ENCODE data around the gene SRPK1.

GRCh38 chr6:35484483-35485369 lies 12.2 kb downstream of the TEAD3 start:
- RRBS = no CpG with 5 or more reads among the region's 16 CpGs

DNA sequence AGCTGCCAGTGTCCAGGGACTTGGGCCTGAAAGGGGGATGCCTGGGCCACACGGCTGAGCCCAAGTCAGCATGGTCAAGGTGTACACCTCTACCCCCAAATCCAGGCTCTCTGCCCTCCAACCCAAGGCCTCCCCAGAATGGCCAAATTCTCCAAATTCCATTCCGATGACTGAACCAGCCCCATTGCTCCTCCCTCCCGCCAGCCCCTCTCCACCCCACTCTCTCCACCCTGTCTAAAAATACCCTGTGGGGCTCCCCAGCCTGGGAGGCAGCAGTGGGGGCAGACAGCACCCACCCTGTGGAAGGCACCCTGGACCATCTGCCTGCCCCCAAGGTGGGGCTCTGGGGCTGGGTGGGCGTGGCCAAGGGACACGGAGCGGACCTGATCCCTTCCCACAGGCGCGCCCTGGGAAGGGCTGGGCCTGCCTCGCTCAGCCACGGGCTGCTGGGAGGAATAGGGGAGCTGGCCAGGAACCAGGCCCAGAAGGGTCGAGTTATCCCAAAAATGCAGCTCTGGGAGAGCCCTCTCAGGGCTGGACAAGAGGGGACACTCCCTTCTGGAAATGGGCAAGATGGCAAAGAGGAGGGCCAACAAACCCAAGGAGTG lies 11.4 kb downstream of the TEAD3 start:
- RRBS = no CpG with 5 or more reads among the region's 11 CpGs

GRCh38 chr6:35491315-35491981 lies 5.4 kb downstream of the TEAD3 start:
- RRBS = no CpG with 5 or more reads among the region's 4 CpGs

- RRBS = 4% methylated on average over 53 of the region's 78 CpGs
These were observed 333 bp upstream of the TEAD3 start for GRCh38 chr6:35497120-35497703.

DNA sequence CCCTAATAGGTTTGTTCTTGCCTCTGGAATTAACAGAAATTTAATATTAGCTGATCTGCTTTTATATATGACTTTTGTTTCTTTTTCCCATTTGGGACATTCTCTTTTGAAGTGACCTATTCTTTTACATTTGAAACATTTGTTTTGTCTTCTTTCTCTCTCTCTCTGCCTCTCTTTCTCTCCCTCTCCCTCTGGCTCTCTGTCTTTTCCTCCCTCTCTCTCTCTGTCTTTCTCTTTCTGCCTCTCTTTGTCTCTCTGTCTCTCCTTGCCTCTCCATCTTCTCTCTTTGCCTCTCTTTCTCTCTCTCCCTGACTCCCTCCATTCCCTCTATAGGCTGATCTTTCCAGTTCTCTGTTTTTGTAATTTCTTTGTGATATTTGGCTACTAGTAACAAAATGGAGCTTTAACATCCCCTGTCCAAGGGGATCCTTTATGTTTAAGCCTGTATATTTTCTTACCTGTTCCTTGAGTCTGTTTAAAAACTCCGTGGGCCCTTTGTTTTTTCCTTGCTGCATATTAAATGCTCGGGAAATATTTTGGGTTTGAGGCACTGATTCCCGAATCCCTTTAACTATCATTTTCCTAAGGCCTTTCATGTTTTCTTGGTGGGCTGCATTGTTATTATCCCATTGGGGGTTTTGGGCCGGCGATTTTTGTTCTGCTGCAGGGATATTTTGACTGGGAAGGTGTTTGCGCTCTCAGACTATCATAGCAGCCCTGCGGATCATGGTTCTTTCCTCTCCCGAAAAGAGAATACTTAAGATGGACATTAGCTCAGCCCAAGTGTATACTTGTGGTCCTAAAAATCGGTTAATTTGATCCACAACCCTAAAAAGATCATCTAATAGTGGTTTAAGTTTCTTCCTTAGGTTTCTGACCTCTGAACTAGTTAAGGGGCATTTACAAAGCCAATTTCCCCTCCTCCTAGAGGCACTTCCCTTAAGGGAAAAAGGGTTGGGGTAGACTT lies 52.3 kb upstream of the TULP1 start:
- RRBS = no CpG with 5 or more reads among the region's 9 CpGs

- RRBS = no CpG with 5 or more reads among the region's 6 CpGs
These were observed 62.8 kb upstream of the TULP1 start for GRCh38 chr6:35575359-35576028.

DNA sequence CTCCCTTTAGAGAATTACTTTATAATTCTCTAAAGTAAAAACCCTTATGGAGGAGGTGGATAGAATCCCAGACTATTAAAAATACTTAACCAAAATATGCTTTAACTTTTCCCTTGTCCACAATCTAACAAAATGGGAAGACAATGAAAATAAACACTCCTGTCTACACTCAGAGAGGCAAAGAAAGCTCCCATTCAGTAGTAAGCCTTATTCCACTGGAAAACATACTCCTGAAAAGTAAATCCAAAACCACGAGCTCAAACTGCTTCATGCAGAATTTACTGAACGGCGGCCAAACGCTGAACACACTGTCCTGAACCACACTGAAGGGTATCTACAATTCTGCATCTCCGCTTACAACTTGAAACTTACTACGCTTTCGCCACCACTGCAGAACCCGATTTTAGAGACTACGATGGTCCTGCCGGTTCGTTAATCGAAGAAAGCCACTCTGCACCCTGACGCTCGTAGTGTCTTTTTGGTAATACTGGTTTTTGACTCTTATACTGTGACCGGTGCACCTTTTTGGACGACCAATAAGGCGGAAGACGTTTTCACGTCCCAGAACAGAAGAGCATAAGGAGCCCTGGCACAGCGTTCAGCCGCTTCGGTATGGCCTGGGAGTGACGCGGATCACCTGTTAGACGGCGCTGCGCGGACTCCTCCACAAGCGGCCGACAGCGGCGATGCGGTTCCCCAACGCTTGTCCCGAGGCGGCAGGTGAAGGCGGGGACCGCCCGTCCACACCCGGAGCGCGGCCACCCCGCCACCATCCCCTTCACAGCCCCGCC lies 1.1 kb downstream of the FKBP5 start:
- RRBS = 3% methylated on average over 7 of the region's 44 CpGs

DNA sequence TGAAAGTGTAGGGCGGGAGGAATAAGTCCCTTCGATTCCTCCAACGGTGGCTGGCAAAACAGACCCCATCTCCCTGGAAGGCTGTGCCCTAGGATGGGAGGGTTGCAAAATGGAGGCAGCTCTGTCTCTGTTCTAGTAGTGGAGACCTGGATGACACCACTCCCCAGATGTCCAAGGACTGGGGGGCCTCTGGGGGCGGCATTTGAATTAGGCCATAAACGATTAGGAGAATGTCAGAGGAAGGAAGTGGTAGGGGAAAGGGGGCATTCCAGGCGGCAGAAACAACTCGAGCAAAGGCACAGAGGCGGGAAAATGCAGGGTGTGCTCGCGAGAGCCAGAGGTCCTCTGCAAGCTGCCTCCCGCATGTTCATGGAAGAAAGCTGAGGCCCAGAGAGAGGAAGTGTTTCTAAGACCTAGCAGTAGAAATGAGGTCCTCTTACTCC lies 18.9 kb upstream of the ARMC12 start:
- RRBS = no CpG with 5 or more reads among the region's 11 CpGs

DNA sequence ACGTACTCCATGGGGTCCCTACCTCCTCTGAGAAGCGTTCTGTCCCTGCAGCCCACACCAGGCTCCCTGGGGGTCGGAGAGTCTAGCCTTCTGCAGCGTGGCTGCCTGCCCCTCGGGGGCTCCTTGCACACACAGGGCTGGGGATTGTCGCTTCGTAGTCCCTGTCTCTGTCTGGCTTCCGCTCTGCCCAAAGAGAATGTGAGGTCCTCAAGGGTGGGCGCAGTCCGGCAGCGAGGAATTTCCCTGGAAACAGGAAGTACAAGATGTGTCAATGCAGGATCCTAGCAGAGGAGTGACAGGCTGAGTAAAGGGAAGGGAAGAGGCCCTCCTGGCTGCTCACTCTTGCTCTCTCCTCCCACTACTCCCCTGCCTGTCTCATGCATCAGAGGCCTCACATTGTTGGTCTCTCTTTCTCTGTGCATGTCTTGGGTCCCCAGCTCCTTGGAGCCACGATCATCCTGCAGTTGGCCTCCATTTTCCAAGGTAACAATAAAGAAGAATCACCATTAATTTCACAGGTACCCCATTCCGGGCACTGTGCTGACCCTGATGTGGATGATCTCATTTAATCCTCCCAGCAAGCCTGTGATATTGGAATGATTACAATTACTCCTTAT lies 16.4 kb upstream of the ARMC12 start:
- RRBS = no CpG with 5 or more reads among the region's 13 CpGs

DNA sequence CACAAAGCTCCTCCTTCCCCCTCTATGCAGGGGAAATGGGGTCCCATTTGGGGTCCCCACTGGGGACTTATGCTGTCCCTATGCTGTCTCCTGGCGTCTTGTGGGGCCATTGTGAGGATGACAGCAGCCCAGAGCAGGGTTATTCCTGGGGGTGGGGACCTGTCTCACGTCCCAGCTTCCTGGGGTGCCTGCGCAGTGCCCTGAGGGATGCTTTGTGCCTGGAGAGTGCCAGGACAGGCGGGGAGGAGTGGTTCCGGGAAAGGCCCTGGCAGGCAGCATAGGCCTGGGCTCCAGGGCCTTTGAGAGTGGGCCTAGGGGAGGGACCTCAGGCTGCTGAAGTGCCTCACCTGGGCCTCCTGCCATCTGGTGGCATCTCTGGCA lies 8.0 kb upstream of the ARMC12 start:
- RRBS = no CpG with 5 or more reads among the region's 5 CpGs

GRCh38 chr6:35739607-35740316 lies 2.9 kb downstream of the ARMC12 start:
- RRBS = no CpG with 5 or more reads among the region's 3 CpGs

DNA sequence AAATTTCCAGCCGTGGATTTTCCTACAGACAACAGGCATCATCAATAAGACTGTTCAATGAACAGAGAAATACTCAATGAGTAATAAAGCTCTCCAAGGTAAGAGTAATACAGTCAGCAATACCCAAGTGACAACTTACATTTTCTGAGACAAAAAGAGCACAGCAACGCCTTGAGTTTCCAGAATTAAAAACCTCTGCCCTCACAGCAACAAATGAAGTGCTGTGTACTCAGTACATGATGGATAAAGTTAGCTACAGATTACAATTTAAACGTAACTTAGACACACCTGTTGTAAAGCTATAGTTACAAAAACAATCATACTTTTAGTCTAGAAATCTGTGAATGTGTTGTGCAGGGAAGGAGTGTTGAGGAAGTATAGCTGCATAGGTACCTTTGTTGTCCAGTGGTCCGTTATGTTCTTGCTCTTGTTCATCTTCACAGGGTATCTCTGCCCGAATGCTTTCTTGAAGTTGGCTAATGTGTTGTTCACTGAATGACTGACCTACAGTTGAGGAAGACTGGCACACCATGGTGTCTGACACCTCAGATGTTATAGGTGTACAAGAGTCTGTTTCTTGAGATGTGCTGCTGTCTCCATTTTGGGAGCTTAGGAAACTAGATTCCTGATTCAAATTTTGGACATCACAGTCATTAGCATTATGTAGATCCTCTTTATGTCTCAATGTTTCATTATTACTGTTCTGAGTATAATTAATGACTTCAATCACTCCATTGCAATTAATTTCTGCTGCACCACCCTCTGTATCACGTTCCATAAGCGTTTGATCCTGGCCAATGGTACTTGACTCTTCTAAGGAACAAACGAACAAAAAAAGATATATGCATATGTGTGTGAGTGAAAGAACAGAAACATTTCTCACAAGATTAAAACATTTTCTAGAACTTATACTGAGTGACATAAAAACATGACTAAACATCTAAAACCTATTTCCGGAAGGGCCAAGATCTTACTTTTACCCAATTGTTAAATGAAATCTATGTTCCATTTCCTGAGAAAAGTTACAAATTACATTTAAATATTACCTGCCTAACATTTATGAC lies 51.5 kb downstream of the SRPK1 start:
- RRBS = no CpG with 5 or more reads among the region's 9 CpGs

GRCh38 chr6:35920499-35921501 lies at the start of gene SRPK1:
TSS of gene SRPK1 (minus strand) at chr6:35921098.
- RRBS = 4% methylated on average over 36 of the region's 98 CpGs

DNA sequence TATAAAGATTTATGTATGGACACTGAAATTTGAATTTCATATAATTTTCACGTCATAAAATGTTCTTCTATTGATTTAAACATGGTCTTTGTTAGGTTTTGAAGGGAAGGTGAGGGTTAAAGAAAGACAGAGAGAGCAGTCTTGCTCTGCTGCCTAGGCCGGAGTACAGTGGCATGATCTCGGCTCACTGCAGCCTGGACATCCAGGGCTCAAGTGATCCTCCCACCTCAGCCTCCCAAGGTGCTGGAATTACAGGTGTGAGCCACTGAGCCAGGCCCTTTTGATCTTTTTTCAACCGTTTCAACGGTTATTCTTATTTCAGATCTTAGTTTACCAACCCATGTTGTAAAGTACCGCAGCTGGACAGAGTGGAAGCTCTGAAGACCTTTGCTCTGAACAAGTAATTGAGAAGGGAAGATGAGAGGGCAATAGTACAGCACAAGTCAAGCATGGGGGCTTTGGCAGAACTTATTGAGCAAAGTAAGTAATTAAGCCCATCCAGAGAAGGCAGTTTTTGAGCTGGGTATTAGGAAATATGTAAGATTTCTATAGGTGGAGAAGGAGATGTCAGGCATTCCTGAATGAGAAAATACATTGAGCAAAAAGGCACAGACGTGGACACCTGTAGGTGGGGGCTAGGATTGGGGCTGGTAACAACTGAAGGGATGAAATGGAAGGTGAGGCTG lies 1.3 kb upstream of the SRPK1 start:
- RRBS = no CpG with 5 or more reads among the region's 7 CpGs

DNA sequence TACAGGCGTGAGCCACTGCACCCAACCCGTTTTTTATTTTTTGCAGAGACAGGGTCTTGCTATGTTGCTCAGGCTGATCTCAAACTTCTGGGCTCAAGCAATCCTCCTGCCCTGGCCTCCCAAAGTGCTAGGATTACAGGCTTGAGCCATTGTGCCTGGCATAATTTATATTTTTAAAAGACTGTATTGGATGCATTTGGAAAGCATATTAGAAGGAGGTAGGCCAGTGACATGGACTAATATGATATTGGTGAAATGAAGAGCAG lies 20.6 kb downstream of the MAPK14 start:
- RRBS = no CpG with 5 or more reads among the region's 2 CpGs

DNA sequence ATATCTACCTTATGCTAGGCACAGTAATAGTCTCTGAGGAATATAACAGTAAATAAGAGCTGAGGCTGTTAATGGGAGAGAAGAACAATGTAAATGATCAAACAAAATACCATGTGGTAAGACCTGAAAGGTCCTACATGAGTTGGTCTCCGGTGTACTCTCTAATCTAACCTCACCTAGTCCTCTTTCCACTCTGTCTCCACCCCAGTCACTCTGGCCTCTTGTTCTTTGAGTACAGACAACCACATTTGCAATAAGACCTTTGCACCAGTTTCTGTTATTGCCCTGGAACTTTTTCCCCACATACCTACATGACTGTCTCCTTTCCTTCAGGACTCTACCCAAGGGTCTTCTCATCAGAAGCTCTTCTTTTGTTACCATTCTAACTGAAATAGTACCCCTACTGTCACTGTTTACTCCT lies 37.1 kb downstream of the MAPK14 start:
- RRBS = no CpG with 5 or more reads among the region's 1 CpG

DNA sequence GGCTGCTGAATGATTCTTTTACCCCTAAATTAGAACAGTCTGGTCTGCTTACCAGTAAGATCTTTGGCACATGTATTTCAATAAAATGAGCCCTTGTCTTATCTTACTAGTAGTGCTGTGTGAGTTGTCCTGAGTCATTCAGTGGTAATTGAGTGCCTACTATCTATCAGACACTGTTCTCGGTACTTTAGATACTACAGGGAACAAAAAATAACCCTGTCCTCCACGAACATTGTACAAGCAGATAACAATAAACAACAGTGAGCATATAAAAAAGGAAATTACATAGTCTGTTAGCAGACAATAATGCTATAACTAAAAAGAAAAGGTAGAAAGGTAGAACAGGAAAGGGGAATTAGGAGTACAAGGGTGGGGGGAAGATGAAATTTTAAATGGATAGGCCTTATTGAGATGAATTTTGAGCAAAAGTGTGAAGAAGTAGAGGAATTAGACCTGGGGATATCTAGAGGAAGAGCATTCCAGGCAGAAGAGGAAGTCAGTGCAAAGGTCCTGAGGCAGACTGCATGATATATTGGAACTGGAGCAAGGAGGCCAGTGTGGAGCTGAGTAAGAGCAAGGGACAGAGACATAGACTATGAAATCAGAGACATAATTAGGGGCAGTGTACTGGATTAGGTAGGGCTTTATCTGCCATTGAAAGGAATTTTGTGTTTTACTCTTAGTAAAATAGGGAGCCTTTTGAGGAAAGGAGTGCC lies 40.2 kb downstream of the MAPK14 start:
- RRBS = no CpG with 5 or more reads among the region's 2 CpGs

GRCh38 chr6:36097741-36098475 lies 32.4 kb upstream of the MAPK13 start:
- RRBS = no CpG with 5 or more reads among the region's 5 CpGs

- RRBS = no CpG with 5 or more reads among the region's 9 CpGs
These were observed 11.9 kb upstream of the MAPK13 start for GRCh38 chr6:36118343-36118963.

GRCh38 chr6:36118964-36120170 lies 10.9 kb upstream of the MAPK13 start:
- RRBS = no CpG with 5 or more reads among the region's 18 CpGs

All from OVCAR3 (cell line).